Osteocyte (in vitro differentiated cells): ENCODE measurements around the gene OSTF1.

DNA sequence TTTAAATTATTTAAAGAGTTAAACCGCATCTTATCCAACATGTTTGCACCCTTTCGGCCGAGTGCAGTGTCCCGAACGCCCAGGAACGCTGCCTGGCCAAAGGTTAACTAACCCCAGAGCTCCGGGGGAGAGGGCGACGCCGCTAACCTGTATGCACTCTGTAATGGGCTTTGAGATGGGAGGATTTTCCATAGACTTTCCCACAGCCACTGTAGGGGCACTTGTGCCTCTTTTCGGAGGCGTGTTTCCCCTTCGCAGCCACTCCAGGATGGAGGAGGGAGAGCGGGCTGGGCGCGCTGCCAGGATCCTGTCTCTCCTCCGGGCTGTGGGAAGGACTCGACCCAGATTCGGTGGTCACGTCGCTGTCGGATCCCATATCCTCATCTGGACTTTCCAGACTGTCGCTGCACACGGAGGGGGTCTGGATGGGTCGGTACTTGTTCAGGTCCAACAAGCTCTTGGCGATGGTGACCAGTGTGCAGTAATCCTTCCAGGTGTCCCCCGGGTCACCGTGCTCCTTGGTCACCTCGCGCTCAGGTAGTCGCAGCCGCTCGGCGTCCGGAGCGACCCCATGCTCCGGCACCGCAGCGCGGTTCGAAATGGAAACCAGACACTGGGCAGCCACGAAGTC, 1.6 kb downstream of the KLF9 start:
- PRO-cap = bidirectional peak, plus-strand start at position 396 of the sequence, minus-strand start at position 225 of the sequence

- PRO-cap = bidirectional peak, plus-strand start at chr9:70420286, minus-strand start at chr9:70420099; bidirectional peak, plus-strand start at chr9:70420989, minus-strand start at chr9:70420899
Measured at GRCh38 chr9:70420170-70421121, 6.0 kb upstream of the KLF9 start.

DNA sequence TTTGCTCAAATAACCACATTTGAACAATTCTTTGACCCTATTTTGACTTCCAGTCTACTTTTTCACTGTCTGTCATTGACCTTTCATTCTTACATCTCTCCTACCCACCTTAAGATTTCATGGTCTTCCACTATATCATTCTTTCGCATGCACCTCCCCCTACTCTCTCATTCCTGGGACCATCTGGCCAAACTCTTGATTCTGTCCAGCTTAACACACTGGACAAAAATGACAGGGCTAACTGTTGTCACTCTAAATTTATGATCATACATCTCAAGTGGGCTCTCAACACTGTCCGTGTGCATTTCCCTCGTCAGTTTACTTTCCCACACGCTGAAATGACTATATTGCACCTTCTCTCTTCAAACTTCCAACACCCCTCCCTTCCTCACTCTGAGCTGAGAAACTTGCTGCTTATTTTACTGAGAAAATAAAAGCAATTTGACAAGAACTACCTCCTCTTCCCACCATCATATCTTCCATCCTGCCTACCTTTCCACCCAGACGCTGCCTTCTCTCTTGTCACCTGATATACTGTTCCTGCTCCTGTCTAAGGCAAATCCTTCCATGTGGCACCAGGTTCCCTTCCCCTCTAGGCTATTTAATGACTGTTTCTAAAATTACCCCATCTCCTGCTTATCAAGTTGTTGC, 8.0 kb upstream of the KLF9 start:
- PRO-cap = no peak

DNA sequence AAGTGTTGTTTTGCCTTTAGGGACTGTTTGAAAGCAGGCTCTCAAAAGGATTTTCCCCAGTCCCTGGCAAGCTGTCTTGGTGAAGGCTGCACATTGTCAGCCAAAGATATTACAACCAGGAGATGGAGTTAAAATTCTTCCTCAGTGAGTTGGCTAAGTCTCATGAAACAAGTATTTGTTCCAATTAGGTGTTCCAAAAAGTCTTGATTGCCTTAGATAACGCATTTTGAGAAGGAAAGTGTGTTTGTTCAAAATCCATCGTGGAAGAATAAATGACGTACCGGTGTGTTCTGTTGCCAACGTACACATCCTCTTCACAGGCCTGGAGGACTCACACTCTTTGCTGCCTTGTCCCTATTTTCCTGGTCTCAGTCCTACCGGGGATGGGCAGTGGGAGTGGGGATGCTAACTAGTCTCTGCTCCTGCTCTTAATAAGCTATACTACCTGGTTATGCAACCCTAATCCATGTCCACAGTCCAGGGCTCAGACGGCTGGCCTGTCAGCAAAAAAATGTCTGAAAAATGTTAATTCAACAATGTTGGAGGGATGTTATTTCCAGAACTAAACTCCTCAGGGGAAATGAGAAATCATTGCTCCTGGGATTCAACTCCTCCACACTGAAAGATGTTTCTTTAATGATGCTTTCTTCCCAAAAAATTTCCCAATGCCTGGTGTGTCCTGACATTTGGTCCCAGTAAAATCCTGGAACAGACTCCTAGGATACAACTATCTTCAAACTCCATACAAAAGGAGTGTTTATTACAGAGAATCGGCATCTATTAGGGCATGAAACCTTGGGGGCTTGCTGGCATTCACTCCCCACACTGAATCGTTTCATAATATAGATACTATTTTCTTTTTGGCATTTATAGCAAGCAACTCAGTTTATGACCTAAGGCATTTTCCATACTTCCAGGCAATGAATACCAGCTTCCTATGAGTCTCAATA, 175.4 kb upstream of the KLF9 start:
- PRO-cap = unidirectional peak, minus-strand start at position 433 of the sequence

- PRO-cap = no peak
Measured at GRCh38 chr9:70905591-70906113, 215.8 kb downstream of the TRPM3 start.

GRCh38 chr9:71692198-71692814, 76.0 kb downstream of the CEMIP2 start:
- PRO-cap = no peak

DNA sequence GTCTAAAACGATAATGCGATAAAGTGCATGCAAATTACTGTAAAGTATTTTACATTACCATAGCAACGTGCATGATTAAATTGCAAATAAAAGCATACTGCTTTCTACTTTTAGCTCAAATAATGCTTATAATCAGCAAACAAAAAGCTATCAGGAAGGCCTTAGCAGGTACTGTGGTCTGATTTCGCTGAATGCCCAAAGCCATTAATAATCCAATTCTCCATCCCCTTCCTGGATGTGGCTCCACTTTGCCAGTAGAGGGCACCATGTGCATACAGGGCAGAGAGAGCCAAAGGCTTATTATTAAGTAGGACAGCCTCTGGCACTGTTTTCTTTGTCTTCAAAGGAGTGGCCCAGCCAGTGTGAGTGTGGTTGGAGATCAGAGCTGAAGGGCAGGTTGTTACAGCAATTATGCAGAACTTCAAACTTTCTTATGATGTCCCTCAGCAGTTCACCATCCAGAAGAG, 38.5 kb upstream of the CEMIP2 start:
- PRO-cap = no peak

DNA sequence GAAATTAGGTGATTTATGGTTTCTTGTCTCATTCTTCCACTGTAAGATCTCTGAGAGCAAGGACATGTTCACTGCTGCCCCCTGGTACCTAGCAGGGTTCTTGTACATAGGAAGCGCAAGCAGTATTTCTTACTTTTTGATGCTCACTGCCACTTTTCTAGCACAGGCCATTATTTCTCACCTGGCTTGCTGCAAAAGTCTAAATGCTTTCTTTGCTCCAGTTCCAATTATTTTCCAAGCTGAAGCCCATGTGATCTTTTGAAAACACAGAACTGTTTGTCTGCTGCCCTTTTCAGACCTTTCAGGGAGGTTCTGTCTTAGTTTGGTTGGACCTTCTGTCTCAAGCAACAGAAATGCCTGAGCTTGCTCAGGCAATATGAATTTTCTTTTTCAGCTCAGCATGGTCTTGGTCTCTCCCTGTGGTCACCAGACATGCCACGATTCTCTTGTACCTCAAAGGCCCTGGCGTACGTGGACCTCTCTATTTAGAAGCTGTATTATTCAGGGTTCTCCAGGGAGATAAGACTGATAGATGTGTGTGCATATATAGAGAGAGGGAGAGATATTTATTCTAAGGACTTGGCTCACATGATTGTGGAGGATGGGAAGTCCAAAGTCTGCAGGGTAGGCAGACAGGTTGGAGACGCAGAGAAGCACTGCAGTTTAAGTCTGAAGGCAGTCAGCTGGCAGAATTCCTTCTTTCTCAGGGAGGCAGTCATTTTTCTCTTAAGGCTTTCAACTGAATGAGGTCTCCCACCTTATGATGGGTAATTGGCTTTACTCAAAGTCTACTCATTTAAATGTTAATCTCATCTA, 16.5 kb downstream of the C9orf57 start:
- PRO-cap = no peak

- PRO-cap = no peak
Measured at GRCh38 chr9:72155222-72155785, 6.1 kb downstream of the GDA start.

DNA sequence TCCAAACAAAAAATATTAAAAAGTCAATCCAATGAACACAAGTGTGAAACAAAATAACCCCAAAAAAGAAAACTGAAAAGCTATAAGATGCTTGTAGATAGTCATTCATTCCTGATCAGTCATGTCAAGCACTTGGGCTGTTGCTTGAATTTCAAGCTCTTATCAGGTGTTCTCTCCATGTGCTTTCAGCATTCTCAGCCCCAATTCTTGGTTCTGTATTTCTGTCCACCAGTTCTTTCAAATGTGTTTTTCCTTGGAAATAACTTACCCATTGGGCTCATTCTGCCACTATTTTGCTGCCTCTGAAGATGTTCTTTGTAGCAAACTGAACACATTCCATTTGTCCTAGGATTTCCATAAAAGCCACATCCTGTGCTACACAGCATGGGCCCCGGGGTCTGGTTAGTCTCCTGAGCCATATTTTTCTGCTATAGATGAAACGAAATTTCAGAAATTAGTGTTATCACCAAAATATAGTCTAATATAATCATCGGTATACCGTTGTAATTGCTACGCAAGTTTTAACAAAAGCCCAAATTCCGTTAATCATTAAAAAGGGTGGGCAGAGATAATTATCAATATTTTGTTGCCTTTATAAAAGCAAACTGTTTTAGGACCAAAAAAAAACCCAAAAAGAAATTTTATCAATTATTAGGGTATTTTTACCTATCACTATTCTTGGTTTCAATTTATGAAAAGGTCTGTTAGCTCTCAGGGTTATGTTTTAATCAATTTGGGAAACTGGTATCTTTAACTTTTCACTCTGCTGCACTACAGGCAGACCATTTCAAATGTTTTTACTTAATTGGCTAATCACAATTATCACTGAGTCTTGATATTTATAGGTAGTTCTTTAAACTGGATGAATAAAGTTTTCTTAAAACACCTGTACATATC, 4.4 kb downstream of the ZFAND5 start:
- PRO-cap = no peak

DNA sequence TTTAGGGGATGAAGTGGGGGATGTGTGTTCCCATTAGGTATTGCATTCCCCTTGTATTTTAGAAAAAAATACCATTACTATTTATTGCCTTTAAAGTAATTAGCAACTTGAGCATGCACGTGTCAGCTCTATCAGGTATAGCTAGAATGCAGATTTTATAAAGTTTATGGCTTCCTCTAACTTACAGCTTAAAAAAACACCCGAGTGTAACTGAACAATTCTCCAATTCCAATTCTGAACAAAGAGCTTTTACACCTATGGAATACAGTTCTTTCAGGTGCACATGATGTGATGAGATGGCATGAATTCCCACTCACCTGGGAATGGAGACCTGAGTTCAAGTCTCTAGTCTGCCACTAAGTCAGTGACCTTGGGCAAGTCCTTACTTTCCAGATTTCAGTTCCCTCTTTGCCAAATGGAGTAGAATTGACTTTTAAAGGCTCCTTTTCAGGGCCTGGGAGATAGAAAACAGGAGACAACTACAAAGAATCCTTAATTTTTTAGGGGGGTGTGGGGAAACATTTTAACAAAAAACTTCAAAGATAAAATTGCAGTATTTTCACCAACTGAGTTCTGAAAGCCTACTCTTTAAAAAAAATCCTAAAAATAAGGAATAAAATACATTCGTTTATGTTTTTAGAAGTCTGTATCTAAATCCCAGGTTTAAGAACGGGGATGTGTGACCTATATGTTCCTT, 1.7 kb downstream of the ZFAND5 start:
- PRO-cap = no peak

GRCh38 chr9:72526657-72526938, 5.2 kb downstream of the TMC1 start:
- PRO-cap = no peak

- PRO-cap = no peak
Measured at GRCh38 chr9:72947903-72948627, 4.8 kb downstream of the ALDH1A1 start.

- PRO-cap = no peak
Measured at GRCh38 chr9:72954317-72955081, 1.6 kb upstream of the ALDH1A1 start.

DNA sequence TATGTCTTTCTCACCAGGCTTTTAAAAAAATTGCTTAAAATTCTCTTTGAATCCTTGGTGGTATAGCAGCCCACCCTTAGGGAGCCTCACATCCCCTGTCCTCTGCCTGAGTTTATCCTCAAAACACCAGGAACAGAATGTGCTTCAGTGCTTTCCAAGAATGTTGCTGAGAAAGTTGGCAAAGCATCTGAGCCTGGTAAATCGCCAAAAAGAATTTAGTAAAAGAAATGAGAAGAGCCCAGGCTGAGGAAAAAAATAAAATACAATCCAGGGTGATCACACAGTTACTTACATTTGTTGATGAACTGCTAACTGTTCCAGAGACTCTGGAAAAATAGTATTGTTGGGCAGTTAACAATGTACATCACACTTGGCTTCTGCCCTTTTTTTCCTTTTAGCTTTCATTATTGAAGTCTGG, 86.4 kb upstream of the ALDH1A1 start:
- PRO-cap = no peak

DNA sequence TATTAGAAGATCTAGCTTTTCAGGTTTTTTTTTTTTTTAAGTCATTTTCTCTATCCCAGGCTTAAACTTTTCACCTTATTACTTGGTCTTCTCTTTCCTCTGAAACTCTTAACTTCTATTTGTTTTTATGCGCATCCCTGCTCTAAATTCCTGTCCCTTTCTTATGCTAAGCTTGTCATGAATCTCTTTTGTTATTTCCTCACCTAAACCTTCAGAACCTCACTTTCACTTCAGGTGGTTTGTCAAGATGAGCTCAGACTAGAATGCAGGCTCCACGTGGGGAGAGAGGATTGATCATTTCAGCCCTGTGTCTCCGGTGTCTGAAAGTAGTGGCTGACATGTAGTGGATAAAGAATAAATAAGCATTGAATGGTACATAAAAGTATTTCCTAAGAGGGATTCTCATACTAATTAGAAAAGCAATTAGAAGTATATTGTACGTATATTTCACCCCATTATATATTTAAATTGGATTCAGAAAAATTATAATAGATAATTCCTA, 63.6 kb downstream of the ANXA1 start:
- PRO-cap = no peak

DNA sequence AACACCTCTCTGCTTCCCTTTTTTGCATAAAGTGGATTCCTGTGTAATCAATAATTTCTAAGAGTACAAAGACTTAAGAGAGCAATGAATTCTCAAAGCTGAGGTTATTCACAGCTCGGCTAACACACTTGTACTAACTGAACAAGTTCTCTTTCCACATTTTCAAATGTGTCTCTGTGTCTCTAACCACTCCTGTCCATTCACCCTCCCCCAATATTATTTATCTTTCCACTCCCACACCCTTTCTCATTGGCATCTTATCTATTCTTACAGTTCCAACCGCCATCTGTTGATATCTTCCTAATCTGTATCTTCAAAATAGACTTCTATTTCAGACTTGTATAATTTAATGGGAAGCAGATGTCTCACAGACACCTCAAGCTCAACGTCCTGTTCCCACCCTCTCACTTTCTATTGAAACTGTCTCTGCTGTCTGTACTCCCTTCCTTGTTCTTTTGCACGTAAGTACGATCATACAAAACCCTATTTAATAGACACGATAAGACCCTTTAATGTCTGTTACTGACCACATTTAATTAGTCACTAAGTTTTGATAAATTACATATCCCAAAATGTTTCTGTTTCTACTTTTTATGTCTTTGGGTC, 206.0 kb downstream of the ANXA1 start:
- PRO-cap = no peak

DNA sequence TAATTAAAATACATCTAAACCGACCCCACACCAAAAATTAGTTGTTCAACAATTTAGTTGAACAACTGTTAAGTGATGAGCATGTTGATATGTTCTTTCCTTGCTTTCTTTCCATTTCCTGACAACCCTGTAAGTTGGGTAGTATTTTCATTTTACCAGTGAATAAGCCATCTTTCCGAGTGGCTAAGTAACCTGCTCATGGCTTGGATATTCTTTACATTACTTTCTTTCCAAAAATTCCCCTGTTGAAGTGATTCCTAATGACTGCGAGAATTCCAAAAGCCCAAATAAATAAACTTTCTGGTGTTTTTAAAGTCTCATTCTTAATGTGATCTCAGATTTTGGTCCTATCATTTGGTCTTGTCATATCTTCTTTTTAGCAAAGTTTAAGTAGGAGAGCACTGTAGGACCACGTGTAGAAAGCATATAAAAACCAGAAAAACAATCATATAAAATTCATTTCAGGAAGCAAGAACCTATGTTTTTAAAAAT, 215.0 kb downstream of the ANXA1 start:
- PRO-cap = no peak

GRCh38 chr9:75027220-75027993, 686 bp downstream of the CARNMT1 start:
- PRO-cap = no peak

DNA sequence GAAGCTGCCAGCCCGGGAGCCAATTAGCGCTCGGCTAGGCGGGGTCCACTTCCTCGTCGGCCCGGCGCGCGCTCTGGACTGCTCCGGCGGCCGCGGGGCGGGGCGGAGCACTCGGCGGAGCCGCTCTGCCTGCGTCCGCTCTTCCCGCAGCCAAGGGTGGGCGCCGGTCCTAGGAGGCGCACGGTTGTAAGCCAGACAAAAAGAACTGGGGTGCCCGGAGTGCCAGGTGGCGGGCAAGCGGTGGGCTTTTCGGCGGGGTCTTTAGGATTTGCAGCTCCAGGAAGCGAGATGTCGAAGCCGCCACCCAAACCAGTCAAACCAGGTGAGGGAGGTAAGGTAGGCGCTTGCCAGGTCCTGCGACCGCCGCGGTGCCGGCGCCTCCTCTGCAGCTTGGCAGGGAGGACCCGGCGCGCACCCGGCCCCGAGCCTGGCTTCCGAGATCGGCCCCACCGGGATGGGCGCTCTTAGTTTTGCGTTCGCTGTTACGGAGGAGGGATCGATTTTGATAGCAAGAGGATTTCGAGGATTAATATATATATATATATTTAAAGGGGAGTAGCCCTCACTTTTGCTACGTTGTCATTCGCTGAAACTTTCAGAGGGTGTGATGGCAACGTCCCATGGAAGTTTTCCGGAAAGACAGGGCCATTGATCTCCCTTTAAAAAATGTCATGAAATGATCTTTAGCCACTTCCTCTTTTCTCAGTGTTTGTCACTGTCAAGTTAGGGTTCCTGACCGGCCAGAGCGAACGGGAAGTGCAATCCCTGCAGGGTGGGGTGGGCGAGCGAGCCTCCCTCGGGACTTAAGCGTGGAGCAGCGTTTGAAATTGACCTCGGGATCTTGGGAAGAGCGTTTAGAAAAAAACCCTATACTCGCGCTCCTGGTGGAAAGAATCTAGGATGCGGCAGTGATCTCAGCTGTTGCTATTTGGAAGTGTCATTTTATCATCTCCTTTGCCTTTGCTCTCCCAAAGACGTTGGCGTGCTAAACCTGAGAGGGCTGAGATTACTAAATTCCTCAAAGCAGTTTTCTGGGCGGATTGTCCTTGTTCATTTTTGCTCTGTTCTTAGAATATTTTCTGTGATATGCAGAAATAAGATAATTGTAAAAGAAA, at the start of gene OSTF1:
OSTF1 (plus strand) TSS at position 110 of the 1,115 bp plus-strand sequence.
- PRO-cap = bidirectional peak, plus-strand start at position 112 of the sequence, minus-strand start outside the sequence; unidirectional peak, minus-strand start at position 504 of the sequence; unidirectional peak, minus-strand start at position 843 of the sequence